Occipital lobe (tissue), 2 donors: ENCODE measurements around a stretch of chr7.

DNA sequence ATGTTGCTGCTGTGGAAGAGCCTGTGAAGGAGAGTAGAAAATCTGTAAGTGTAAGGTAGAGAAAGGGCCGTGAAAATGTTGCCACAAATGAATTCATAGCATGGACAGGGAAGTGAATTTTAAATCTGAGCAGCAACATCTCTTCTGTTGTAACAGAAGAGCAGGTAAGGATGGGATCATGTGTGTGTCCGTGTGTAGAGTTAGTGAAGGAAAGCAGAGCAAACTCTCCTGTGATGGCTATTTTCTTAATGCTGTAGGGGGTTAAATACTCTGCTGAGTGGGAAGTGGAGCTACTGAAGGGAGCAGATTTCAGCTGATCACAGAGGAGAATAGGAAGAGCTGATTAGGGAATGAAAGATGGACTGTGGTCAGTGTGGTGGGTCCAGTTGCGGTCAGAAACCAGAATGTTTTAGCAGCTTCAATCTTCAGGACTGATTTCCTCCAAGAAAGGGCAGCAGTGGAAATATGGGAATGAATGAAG is 272.2 kb downstream of the DYNC1I1 start:
- RAMPAGE, long total RNA: no peak

GRCh38 chr7:96358087-96358953 is 36.4 kb upstream of the SLC25A13 start:
- RAMPAGE, long total RNA: no peak

DNA sequence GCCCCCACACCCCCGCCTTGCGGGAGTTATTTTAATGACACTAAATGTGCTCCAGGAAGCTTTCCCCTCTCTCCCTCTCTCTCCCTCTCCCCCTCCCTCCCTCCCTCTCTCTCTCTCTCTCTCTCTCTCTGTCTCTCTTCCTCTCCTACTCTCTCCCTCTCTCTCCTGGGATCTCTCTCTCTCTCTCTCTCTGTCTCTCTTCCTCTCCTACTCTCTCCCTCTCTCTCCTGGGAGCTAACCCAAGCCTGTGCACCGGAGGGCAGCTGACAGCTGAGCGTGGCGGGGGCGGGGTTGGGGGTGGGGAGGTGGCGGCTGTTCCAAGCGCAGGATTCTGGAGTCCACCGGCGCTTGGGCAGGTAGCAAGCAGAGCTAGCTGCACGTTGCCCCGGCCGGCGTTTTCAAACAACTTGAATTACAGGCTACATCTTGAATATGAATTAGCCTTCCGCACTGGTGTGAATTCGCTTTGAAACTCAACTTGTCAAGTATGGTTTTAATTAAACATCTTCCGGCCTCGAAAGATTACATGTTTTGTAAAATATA is 9.3 kb upstream of the DLX6 start:
- RAMPAGE, long total RNA: no peak

GRCh38 chr7:97003808-97004408 is 1.4 kb upstream of the DLX6 start:
- RAMPAGE, long total RNA: no peak

DNA sequence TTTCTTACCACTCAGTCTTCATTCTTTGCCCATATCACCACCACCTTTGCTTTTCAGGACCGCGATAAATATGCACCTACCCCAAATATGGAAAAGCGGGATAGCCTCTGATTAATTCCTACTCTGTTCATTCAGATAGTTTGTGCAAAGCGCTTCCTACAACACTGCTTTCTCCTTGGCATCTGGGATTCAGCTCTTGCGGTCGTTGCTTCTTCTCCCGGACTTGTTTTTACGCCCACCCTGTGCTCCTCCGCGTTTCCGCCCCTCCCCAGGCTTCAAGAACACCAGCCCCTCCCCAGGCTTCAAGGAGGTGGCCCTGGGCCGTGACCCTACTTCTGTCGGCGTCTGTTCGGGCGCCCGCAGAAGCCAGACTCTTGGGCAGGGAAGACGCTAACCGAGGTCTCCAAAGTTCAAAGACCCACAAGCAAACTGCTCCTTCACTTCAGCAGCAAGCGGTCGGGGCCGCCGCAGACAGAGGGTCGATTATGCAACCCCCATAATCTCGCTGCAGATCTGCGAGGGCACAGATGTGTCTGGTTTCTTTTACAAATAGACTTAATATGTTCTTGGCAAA is 2.1 kb downstream of the DLX5 start:
- RAMPAGE, long total RNA: no peak

DNA sequence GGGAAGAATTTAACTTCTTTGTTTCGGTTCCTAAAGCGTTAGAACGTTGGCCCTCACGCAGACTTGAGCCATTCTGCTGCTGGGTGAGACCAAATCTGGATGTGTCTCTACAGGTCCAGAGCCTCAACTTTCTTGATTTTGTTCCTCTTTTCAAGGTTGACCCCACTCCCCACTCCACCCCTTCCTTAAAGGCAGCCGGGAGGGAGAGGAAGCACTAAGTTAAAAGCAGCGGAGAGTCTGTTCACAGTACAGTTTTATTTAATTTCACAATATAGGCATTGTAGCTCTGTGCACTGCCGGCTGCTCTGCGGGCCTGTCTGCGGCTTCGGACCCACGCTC is 2.5 kb upstream of the DLX5 start:
- RAMPAGE, long total RNA: no peak

DNA sequence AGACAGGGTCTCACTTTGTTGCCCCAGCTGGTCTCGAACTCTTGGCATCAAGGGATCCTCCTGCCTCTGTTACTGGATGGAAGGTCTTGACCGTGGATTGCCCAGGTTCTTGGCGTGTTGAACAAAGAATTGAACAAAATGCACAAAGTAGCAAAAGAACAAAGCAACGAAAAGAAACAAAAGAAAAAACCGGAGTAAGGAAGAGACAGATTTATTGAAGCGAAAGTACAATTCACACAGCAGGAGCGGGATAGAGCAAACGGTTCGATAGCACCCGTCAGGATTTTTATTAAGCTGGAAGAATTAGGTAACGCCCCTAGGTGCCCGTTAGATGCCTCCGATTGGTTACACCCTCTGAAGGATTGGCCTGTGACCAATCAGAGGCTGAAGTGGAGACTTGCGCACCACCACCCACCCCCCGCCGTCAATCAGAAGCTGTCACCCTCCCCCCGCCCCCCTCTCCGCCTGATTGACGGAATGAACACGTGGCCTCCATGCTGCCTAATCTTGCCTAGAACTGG is 16.9 kb downstream of the OCM2 start:
- RAMPAGE, long total RNA: no peak

- RAMPAGE, long total RNA: no peak
Observed at GRCh38 chr7:98212354-98213519, 1.5 kb downstream of the BHLHA15 start.

- RAMPAGE, long total RNA: no peak
Observed at GRCh38 chr7:98240770-98241323, 11.2 kb downstream of the TECPR1 start.

- RAMPAGE, long total RNA: no peak
Observed at GRCh38 chr7:98286645-98287004, 5.1 kb downstream of the BRI3 start.

DNA sequence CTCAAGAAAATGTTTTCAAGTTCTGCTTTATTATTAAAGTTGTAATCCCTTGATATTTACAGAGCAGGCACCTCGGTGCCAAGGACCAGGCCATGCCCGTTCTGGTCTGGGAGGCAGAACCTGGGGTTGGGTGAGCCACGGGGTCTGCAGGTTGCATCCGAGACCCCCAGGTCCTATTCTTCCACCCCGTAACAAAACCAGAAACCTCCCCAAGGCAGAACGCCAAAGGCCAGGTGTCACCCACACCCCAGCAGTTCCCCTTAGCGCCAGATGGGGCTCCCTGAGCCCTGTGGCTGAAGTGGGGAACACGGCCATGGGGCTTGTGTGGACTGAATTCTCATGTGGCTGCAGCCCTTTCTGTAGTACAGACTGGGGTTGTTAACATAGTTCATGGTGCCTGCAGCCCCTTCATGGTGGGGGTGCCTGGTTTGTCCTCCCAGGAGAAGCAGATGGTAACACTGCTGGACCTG is 10.2 kb downstream of the BRI3 start:
- RAMPAGE, long total RNA: no peak

- RAMPAGE, long total RNA: no peak
Observed at GRCh38 chr7:98294391-98295384, 13.2 kb downstream of the BRI3 start.

- RAMPAGE, long total RNA: no peak
Observed at GRCh38 chr7:98305188-98305910, 23.9 kb downstream of the BRI3 start.

- RAMPAGE, long total RNA: no peak
Observed at GRCh38 chr7:98353971-98354461, 46.9 kb downstream of the BAIAP2L1 start.

DNA sequence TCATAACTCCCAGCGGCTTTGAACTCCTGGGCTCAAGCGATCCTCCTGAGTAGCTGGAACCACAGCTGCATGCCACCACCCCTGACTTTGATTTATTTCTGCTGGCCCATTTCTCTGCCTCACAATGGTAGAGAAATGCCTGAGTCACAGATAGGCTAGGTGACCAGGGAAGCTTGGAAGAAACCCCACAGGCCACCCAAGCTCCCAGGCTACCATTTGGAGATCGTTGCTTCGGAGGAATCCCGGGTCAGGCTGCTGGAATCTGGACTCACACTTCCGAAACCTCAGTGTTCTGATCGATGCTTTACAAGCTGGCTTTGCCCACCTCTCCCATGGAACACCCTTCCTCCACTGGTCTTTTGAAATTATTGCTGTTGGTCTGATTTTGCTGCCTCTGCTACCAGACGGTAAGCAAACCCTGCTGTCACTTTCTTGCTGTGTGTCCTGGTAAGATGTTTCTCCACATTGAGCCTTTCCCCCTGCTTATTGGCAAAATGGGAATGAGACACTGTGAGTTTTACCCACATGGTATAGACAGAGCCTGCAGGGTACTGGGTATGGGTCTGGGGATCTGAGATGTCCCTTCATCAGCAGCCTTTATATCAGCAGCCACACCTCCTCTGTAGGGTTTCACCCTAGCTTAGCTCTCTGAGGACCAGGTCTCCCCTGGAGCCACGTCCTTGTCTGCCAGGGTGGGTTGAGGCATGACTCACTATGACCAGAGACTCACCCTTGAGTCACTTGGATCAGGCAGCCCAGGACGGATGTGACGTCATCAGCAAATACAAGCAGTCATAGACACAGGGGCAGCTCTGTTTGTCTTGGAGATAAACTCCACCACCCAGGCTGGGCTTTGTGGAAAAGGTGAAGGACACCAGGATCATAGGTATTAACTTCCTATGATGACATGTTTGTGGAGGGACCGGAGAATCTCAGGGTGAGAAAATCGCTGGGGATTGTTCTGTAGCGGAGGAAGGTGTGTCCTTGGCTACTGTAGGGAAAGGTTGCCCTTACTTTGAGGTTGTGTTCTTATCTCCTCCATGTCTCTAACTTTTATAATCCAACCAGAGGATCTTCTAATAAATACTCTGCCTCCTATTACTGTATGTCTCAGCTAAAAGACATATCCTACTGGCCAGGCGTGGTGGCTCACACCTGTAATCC is 17.8 kb upstream of the BAIAP2L1 start:
- RAMPAGE, long total RNA: no peak

DNA sequence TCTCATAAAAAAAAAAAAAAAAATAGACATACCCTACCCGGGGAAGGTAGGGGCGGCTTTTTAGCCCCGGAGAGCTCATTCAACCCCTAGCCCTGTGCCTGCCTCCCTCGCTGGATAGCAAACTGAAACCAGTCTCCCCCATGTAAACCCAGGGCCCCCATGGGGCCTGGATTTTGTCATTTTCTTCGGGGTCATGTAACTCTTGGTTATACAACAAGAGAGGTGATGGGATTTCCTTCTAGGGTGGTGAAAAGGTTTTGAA is 18.8 kb upstream of the BAIAP2L1 start:
- RAMPAGE, long total RNA: no peak

GRCh38 chr7:98771607-98771964 is 98.2 kb downstream of the TMEM130 start:
- RAMPAGE, long total RNA: no peak

DNA sequence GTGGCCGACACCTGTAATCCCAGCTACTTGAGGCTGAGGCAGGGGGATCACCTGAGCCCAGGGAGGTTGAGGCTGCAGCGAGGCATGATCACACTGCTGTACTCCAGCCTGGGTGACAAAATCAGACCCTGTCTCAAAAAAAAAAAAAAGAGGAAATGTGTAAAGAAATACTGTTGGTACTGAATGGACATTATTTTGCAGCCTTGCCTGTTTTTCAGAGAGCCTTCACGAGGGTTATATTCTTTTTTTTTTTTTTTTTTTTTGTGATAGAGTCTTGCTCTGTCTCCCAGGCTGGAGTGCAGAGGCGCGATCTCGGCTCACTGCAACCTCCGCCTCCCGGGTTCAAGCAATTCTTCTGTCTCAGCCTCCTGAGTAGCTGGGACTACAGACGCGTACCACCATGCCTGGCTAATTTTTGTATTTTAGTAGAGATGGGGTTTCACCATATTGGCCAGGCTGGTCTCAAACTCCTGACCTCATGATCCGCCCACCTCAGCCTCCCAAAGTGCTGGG is 39.7 kb downstream of the TRRAP start:
- RAMPAGE, long total RNA: no peak

GRCh38 chr7:99041767-99042337 is 102.1 kb downstream of the SMURF1 start:
- RAMPAGE, long total RNA: no peak

DNA sequence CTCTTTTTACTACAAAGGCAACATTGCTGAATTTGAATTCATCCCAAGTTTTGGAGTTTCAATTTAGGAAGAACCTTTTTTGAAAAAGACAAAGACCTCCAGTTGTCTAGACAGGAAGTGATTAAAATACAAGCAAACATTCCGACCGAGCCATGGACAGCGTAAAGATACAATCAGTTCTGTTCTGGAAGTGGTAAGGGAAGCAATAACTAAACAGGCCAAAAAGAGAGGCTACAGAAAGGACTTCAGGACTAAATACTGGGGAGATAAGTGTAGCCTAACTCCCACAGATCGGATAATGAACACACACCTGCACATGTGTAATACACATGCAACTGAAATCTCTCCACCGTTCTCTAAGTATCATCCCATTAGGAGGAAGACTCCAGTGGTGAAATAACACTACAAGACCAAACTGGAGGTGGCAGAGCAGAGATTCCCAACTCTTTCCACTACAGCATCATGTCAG is 100.9 kb downstream of the SMURF1 start:
- RAMPAGE, long total RNA: no peak